Mesenchymal stem cell of Wharton's jelly (primary cell): Measurements from ENCODE around the gene ENTR1.

GRCh38 chr9:136115732-136116037 is 3.0 kb downstream of the TMEM250 start:
- CAGE, long polyA plus RNA, result no peak

GRCh38 chr9:136116038-136116917 is 2.4 kb downstream of the TMEM250 start:
- CAGE, long polyA plus RNA, result no peak

DNA sequence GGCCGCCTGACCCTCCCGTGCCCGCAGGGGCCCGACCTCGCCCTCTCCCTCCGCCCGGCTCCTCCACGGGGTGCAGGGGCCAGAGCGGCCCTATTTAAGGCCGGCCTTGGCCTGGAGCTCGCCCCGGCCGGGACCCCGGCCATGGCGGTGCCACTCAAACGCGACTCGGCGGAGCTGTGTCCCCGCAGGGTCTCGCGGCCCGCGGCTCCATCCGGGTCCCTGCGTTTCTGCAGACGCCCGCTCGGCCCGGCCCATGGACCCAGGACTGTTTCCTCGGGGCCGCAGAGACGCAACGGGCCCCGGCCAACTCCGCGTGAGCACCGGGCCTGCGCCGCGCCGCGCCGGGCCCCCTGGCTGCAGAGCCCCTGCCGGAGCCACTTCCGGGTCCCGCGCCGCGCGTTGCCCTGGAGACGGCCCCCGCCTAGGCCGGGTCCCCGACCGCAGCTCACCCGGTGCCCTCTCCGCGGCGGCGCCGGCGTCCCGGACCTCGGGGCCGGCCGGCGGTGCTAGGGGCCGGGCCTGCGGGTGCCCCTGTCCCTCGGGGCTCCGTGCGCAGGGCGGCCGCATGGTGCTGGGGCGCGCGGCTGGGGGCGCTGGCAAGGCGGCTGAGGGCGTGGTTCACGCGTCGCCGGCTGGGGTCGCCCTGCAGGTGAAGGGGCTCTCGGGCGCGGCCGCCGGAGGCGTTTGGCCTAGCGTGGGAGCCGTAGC is 485 bp downstream of the TMEM250 start:
- CAGE, long polyA plus RNA, result no peak

GRCh38 chr9:136144141-136144662 is 25.5 kb upstream of the TMEM250 start:
- CAGE, long polyA plus RNA, result no peak

GRCh38 chr9:136245903-136246431 is 355 bp upstream of the QSOX2 start:
- CAGE, long polyA plus RNA, result no peak

GRCh38 chr9:136254303-136255110 is 8.9 kb upstream of the QSOX2 start:
- CAGE, long polyA plus RNA, result no peak

DNA sequence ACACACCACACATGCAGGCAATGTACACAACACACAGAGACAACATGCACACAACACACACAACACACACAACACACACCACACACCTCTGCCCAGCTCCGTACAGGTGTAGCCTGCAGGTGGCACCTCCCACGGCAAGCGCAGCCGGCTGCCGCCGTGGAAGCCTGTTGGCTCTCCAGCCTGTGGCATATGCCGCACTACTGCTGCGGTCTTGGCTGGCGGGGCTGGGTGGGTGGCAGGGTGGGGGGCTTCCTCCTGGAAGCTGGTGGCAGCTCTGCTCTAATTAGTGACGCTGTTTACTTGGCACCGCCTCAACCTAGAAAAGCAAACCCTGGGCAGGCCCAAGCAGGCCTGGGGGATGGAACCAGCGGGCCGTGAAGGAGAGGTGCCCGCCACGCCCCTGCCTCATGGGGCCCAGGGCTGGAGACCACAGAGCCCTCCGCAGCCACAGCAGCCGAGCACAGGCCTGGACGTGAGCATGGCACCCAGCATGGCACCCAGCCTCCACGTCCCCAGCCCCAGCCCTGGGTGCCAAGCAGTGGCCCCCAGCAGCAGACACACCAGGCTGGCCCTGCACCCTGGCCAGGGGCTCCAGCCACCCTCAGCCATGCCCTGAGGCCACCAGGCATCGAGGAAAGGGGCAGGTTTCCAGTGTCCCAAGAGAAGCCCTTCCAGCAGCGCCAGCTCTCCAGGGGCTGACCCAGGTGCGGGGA is 5.2 kb upstream of the CCDC187 start:
- CAGE, long polyA plus RNA, result no peak

DNA sequence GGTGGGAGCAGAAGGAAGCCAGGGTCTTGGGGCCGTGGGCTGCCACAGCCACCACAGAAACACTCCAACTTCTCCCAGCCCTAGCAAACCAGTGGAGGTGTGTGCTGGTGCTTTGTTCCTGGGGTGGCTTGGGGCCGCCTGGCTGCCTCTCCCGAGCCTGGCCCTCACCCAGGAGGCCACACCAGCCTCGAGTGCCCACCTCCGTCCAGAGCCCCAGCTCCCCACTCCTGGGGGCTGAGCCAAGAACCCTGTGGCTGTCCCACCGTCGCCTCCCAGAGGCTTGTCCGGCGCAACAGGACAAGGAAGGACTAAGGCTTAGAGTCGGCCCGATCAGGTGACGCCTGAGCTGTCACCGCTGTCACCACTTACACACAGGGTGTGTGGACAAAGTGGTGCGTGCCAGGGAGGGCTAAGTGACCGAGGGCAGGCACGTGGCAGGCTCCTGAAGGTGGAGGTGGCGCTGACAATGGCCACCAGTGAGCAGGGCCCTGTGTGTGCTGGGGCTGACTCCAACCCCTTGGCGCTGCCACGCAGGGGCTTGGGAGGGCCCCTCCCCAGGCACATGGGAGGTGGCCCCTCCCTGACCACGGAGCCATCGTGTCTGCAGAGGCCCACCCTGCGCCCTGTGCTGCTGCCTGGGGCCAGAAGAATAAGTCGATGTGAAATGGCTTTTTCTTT is 2.9 kb upstream of the GPSM1 start:
- CAGE, long polyA plus RNA, result no peak

- CAGE, long polyA plus RNA, result no peak
Measured at GRCh38 chr9:136374153-136374669, 742 bp upstream of the CARD9 start.

- CAGE, long polyA plus RNA, result no peak
Measured at GRCh38 chr9:136403346-136403970, 3.5 kb upstream of the SNAPC4 start.

DNA sequence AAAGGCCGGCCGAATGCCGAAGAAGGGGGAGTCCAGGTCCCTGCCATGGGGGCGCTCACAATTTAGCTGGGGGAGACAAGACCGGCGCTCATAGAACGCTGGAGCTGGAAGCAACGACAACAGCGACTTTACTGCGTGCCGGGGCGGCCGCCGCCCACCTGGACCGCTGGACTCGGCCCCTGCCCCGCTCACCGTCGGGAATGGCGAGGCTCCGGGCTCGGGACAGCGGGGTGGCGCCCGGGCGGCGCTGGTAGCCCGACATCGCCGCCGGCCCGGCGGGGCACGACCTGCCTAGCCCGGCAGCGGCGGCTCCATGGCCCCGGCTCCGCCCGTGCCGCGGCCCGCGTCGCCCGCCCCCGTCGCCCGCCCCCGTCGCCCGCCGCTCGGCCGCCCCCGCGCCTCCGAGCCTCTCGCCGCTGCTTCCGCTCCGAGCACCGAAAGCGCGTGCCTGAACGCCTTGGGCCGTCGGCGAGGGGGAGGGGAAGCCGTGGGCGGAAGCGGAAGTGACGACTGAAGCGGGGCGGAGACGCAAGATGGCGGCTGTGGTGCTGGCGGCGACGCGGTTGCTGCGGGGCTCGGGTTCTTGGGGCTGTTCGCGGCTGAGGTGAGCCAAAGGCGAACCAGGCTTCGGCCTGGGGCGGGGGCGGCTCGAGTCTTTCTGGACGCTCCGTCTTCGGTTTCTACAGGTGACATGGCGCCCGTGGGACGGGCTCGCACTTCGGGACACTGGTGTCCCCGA is at the start of gene ENTR1:
ENTR1 (minus strand) TSS at position 479 of the 739 bp plus-strand sequence.
- CAGE, long polyA plus RNA, result no peak

DNA sequence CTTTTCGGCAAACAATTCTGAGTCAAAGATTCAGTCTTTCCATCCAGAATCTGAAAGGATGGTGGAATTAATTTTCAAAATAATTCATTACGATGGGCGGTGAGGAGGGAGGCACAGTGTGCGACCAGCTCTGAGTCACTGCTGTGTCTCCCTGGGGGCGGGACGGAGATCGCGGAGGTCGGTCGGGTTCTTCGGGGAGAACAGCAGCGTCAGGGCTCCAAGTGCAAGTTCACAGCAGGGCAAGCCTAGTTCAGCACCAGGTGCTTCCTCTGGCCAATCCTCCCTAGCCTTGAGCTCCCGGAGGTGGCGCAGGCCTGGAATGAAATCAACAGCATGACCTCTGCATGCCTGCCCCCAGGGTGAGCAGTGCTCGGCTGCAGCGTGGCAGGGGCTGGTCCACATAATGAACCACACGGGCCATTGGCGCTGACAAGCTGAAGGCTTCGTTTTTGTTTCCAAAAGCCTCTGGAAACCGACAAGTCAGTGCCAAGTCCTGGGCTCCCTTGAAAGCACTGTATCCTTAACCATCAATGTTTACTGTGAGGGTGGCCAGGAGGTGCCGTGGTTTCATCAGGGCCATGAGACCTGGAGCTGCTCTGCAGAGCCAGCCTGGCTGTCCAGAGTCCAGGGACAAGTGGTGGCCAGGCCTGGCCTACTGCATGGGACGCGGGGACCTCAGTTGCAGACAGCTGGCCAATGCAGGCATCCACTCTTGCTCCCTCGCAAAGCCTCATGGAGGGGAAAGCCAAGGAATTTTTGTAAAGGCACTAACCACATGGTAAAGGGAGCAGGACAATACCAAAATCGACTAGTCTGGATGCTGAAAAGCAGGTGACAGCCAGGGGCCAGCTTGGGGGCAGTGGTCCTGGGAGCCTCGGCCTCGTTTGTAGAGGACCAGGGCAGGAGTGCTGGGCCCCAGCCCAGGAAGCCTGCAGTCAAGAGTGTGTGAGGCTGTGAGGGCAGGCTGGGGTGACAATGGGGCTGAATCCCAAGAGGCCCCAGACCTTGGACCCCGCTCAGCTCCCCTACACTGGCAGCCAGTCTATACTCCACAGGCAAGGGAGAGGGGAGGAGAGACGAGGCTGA is 2.2 kb upstream of the INPP5E start:
- CAGE, long polyA plus RNA, result no peak

GRCh38 chr9:136474901-136475586 is 7.8 kb downstream of the SEC16A start:
- CAGE, long polyA plus RNA, result no peak

- CAGE, long polyA plus RNA, result no peak
Measured at GRCh38 chr9:136484137-136484987, 1.5 kb upstream of the SEC16A start.

DNA sequence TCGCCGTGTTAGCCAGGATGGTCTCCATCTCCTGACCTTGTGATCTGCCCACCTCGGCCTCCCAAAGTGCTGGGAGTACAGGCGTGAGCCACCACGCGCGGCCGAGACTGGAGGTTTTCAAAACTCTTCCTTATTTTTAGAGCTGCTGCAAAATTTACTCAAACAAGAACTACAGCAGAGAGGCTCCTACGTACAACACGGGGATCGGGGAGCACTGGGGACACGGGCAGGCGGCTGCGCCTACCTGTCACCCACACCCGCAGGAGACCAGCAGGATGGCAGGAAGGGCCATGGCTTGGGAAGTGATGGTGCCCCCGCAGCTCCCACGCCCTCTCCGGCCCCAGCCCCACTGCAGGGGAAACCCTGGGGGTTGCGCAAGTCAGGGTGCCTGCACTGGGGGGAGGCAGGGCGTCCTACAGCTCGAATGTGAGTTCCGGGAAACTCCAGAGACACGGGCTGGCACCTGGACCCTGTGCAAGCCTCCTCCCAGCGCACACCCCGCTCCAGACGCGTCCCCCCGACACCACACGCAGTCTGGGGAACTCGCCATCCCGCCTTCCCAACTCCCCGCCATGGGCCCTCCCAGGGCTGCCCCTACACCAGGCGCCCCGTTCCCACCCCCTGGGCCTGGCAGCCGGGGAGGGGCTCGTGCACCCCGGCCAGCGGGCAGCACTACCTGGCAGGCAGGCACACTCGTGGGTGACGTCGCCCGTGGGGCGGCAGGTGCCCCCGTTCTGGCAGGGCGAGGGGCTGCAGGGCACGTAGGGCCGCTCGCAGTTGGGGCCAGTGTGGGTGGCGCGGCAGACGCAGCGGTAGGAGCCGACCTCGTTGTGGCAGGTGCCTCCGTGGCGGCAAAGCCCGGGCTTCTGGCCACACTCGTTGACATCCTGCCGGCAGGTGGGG is 23.4 kb downstream of the NOTCH1 start:
- CAGE, long polyA plus RNA, result no peak

- CAGE, long polyA plus RNA, result no peak
Measured at GRCh38 chr9:136540089-136540815, 5.6 kb downstream of the NOTCH1 start.

- CAGE, long polyA plus RNA, result no peak
Measured at GRCh38 chr9:136615187-136616016, 47.3 kb upstream of the EGFL7 start.

- CAGE, long polyA plus RNA, result no peak
Measured at GRCh38 chr9:136617662-136618386, 44.9 kb upstream of the EGFL7 start.

GRCh38 chr9:136645307-136645721 is 17.4 kb upstream of the EGFL7 start:
- CAGE, long polyA plus RNA, result no peak

- CAGE, long polyA plus RNA, result no peak
Measured at GRCh38 chr9:136664775-136665349, 2.1 kb downstream of the EGFL7 start.